A172 (cell line): Measurements from ENCODE around the genes ACSS2 and MMP24.

DNA sequence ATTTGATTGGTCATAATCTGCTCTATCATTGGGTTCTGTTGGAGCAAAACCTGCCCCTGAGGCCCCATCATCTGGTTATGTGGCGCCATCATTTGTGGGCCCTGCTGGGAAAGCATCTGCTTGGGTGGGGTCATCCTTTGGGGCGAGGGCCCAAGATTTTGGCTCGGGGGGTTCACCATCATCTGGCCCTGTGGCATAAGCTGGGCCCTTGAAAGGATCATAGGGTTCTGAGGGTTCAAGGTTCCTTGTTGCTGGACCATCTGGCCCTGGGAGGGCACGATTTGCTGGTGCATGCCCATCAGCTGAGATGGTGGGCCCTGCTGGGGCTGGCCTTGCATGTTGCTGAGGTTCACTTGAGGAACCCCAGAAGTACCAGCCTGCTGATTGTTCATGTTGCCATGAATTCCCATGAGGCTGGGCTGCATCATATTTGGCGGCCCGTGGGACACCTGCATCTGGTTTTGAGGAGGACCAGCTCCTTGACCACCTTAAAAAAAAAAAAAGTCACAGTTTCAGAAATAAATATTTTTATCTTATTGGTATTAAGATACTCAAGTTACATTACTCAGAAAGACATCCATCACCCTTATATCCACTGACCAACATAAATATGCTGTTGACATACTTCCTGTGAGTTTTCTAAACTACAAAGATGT, 46.0 kb downstream of the TP53INP2 start:
- RAMPAGE, long total RNA: no peak

DNA sequence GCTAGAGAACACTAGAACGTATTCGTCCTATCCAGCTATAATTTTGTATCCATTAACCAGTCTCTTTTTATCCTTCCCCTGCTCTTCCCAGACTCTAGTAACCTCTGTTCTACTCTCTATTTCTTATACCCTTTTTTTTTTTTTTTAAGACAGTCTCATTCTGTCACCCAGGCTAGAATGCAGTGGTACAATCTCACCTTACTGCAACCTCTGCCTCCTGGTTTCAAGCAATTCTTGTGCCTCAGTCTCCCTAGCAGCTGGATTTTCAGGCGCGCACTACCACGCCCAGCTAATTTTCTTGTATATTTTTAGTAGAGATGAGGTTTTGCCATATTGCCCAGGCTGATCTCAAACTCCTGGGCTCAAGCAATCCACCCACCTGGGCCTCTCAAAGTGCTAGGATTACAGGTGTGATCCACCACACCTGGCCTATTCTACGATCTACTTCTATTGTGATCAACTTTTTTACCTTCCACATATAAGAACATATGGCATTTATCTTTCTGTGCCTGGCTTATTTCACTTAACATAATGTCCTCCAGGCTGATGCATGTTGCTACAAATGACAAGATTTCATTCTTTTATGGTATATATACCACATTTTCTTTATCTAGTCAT, 20.4 kb downstream of the NCOA6 start:
- RAMPAGE, long total RNA: no peak

- RAMPAGE, long total RNA: no peak
These were observed at the start of gene ACSS2 for GRCh38 chr20:34876510-34877102. Gene ACSS2, plus strand, starts transcription at chr20:34876612.

DNA sequence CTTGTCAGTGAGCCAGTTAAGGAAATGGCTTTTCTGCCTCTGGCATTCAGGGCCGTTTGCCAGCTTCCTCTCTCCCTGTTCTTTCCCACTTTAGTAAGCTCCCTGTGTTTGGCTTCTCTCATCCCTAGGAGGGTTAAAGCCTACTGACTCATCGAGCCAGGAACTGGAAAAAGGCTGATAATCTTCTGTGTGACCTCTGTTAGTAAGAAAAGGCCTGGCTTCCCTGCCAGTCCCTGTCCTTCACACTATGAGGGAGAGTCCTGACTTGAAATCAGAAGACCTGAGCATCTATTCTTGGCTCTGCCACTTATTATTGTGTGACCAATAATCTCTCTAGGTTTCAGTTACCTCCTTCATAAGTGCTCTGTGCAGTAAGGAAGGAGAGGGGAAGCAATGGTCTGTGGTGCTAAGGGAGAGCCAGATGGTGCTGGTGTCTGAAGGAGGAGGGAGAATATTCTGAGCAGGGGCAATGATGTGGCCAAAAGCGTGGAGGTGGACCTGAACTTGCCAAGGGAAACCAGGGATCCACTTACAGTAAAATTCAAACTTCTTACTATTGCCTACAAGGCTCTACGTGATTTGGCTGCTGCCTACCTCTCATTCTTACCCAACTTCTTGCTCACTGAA, 31.4 kb downstream of the ACSS2 start:
- RAMPAGE, long total RNA: no peak

GRCh38 chr20:35225986-35226996, at the start of gene MMP24:
Gene MMP24, plus strand, starts transcription at chr20:35226690.
- RAMPAGE, long total RNA: no peak

DNA sequence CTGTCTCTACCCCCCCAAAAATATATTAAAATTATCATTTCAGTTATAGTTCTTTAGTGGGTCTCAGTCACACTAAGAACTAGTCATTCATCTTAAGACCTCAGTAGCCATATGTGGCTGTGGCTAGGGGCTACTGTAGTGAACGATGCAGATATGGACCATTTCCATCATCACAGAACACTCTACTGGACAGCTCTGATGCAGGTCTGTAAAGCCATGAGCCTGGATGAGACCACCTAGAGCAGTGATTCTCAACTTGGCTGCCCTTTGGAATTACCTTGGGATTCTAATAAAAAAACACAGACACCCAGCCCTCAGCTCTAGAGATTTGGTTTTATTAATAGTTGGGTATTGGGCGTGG, 12.2 kb downstream of the MMP24OS start:
- RAMPAGE, long total RNA: no peak

- RAMPAGE, long total RNA: no peak
These were observed 821 bp downstream of the MMP24OS start for GRCh38 chr20:35277069-35277533.

- RAMPAGE, long total RNA: no peak
These were observed 924 bp upstream of the MMP24OS start for GRCh38 chr20:35278832-35279259.

GRCh38 chr20:35297144-35297606, 5.0 kb upstream of the FAM83C start:
- RAMPAGE, long total RNA: no peak

GRCh38 chr20:35344178-35345201, 52.3 kb upstream of the FAM83C start:
- RAMPAGE, long total RNA: no peak

DNA sequence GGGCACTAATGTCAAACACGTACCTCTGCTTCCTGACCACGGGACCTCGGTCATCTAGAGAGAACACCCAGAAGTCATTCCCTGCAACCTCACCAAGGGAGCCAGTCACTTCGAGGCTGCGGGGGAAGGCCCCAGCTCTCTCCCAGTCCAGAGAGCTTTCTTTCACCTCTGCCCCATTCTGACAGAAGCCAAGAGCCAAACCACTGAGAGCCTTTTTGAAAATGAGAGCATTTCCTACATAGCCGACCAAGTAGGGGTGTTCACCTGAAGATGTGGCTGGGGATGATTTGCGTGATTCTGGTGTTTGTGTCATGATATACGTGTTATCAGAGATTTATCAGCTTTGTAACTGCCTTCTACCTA, 3.3 kb downstream of the GDF5 start:
- RAMPAGE, long total RNA: no peak

DNA sequence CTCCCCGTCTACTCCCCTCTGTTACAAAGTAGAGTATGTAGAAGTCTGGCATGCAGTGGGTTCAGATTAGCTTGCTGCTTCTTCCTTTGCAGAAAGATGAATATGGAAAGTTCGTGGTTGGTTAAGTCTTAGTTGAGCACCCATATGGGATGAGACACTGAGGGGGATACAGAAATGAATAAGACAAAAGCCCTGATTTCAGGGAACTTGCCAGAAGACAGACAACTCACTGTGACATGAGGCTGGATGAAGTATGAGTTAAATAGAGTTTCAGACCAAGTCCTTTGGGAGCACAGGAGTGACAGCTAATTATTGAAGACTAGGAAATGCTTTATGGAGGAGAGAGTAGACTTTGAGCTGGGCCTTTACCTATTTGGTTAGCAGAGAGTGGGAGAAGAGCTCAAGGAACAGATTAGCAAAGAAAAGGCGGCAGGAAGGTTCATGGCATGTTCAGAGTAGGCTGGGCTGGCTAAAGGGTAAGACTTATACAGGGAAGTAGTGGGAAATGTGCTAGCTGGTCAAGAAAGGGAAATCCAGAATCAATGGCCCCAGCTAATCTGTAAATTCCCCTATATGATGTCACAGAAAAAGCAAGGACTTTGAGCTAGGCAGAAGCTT, 18.8 kb downstream of the CEP250 start:
- RAMPAGE, long total RNA: no peak

- RAMPAGE, long total RNA: no peak
These were observed 18.3 kb downstream of the ERGIC3 start for GRCh38 chr20:35559947-35560776.

DNA sequence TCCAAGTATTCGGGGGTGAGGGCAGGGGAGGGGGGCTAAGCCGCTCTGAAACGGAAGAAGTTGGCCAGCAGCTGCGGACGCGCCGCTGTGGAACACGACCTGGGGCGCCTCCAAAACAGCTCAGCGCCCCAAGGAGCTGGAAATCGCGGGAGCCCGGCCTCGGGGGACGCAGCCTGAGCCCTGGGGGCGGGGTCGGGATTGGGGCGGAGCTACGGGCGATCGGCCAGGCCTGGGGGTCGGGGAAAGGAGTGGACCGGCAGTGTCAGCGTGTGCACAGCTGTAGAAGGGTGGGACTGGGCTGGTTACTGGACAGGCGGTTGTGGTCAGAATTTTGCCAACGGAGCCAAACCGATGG, 14.6 kb upstream of the SPAG4 start:
- RAMPAGE, long total RNA: no peak

GRCh38 chr20:35611453-35611890, 4.2 kb upstream of the SPAG4 start:
- RAMPAGE, long total RNA: no peak

- RAMPAGE, long total RNA: no peak
These were observed 1.3 kb downstream of the SPAG4 start for GRCh38 chr20:35616831-35617342.

- RAMPAGE, long total RNA: no peak
These were observed 10.6 kb downstream of the SPAG4 start for GRCh38 chr20:35625914-35626976.

- RAMPAGE, long total RNA: no peak
These were observed 3.5 kb downstream of the ROMO1 start for GRCh38 chr20:35702533-35703198.

DNA sequence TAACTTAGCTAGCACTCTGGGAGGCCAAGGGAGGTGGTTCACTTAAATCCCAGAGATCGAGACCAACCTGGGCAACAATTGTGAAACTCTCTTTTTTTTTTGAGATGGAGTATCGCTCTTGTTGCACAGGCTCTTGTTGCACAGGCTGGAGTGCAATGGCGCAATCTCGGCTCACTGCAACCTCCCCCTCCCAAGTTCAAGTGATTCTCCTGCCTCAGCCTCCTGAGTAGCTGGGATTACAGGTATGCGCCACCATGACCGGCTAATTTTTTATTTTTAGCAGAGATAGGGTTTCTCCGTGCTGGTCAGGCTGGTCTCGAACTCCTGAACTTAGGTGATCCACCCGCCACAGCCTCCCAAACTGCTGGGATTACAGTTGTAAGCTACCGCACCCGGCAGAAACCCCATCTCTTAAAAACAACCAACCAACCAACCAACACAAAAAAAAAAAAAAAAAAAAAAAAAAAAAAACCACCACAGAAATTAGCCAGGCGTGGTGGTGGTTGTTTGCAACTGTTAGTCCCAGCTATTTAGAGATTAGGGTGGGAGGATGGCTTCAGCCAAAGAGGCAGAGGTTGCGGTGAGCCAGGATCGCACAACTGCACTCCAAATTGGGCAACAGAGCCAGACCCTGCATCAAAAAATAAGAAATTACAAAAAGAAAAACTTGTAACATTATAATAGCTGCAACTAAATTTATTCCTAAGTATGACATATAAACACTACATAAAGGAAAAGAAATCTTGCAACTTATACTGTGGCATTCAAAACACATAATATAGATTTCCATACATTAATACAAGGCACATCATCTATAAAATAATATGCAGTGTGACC, 14.2 kb downstream of the ROMO1 start:
- RAMPAGE, long total RNA: no peak

GRCh38 chr20:35729357-35730019, 12.6 kb downstream of the RBM39 start:
- RAMPAGE, long total RNA: no peak